Metastatic Pancreatic Carcinoma in the Ovary (tissue), 1 donor: ENCODE measurements around the genes YJEFN3, LPAR2 and ZNF100.

DNA sequence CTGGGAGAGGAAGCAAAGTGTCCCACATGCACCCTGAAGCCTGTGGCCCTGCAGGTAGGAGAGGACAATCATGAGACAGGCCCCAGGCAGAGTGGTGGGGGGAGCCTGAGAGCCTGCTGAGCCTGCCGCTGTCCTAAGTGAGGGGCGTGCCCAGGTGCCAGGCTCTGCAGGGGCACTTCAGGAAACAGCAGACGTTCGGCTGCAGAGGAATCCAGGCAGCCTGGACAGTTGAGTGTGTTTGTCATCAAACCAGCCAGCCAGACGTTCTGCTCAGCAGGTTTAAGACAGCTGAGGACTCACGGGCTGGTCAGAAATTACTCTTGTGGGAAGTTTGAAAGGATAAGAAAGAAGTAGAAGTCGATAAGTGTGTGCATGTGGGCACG lies 12.1 kb downstream of the TSSK6 start:
- PRO-cap, result no peak

DNA sequence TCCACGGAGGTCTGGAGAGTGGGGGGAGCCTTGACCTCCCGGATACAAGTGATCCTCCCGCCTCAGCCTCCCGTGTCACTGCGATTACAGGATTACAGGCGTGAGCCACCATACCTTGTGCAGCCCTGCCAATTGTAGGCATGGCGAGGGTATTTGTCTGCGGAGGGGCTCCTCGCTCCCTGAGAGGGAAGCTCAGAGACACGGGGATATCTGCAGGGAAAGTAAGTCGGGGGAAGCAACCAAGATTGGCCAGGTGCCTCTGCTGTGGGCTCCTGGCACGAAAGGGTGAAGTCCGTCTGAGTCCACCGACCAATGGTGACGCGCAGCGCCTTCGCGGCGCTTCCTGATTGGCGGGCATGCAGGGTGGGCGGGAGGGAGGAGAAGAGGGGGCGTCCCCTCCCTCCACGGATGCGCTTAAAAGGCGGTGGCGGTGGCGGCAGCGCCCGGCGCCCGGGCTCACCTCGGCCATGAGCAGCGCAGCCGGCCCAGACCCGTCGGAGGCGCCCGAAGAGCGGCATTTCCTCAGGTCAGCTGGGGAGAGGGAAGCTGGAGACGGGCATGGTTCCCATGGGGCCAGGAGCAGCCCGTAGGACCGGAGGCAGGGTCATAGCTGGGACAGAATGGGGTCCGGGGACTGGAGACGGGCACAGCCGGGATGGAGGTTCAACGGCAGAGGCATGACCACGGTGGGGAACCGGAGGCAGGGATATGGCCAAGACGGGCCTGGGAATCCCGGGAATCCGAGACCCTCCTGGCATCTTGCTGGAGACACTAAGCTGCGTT lies at the start of gene YJEFN3:
Gene YJEFN3 (plus strand): TSS at position 446 of the 783 bp plus-strand sequence.
- PRO-cap, result no peak

- PRO-cap, result no peak
Measured at GRCh38 chr19:19628041-19628799, at the start of gene LPAR2. TSS of gene LPAR2 (minus strand) at chr19:19628220.

GRCh38 chr19:19644987-19646042 lies 1.9 kb upstream of the GMIP start:
- PRO-cap, result no peak

DNA sequence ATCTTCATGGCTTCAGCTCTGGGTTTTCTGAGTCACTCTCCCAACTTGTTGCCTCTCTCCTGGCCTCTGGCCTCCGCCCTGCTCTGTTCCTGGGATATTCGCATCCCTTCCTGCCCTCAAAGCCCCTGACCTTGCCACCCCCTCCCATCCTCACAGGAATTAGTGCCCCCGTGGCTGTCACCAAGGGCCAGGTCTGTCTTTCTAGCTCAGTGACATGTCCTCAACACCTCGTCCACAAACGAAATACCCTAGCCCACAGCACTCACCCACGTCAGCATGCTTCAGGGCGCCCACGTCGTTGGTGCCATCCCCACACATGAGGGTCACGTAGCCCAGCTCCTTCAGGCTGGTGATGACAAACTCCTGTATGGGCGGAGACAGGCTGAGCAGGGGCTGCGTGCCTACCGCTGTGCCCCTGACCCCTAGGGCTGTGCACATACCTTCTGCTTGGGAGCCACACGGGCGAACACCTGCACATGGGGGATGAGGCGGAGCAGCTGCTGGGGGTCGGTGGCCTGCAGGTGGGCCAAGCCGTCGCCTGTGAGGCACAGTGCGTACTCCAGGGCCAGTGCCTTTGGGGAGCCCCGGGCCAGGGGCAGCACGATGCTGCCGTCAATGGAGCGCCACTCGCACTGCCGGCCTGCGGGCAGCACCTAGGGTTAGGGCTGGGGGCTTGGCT lies 6.0 kb upstream of the GMIP start:
- PRO-cap, result no peak

GRCh38 chr19:20152496-20152927 lies 14.5 kb upstream of the ZNF486 start:
- PRO-cap, result no peak

GRCh38 chr19:20260706-20261042 lies 93.7 kb downstream of the ZNF486 start:
- PRO-cap, result no peak

GRCh38 chr19:20612818-20613307 lies 47.3 kb upstream of the ZNF737 start:
- PRO-cap, result unidirectional peak, plus-strand start at chr19:20612917

DNA sequence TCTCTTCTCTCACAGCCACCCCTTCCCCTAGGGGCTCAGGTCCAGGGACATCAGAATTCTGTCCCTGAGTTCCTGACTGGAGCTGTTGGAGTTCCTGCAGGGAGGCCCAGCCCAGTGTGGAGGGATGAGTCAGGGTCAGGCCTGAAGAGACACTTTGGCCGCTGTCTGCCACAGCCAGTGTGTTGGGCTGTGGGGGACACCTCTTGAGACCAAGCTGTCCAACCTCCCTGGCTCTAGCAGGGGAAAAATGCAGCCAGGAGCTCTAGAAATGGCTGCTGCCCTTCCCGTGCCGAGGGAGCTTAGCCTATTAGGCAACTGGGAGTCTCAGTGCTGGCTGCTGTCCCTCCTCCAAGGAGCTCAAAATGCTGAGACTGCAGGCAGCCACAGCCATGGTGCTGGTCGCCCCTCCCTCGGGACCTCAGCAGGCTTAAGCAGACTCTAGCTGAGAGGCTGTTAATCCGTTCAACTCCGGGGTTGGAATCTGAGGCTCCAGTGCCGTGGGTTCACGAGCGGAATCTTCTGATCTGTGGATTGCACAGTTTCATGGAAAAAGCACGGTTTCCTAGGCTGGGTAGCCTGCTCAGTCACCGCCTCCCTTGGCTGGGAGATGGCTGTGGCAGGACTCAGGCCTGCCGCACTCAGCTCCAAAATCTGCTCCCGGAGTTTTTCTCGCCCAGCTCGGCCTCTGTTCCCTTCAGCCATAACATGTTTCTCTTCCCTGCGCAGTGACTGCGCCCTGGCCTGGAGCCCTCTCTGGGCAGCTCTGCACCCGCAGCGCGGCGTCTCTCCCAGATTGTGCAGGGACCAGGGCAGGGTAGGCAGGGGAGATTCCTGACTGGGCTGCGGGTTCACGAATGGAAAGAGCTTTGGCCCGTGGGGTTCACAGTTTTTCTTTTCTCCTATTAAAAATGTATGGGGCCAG lies 3.8 kb upstream of the ZNF626 start:
- PRO-cap, result no peak

- PRO-cap, result no peak
Measured at GRCh38 chr19:21510575-21510965, 5.2 kb downstream of the ZNF429 start.

- PRO-cap, result bidirectional peak, plus-strand start at chr19:21767724, minus-strand start at chr19:21767536
Measured at GRCh38 chr19:21766699-21767998, at the start of gene ZNF100. TSS of gene ZNF100 (minus strand) at chr19:21767579.

GRCh38 chr19:22596093-22596541 lies 38.0 kb upstream of the ZNF492 start:
- PRO-cap, result no peak

DNA sequence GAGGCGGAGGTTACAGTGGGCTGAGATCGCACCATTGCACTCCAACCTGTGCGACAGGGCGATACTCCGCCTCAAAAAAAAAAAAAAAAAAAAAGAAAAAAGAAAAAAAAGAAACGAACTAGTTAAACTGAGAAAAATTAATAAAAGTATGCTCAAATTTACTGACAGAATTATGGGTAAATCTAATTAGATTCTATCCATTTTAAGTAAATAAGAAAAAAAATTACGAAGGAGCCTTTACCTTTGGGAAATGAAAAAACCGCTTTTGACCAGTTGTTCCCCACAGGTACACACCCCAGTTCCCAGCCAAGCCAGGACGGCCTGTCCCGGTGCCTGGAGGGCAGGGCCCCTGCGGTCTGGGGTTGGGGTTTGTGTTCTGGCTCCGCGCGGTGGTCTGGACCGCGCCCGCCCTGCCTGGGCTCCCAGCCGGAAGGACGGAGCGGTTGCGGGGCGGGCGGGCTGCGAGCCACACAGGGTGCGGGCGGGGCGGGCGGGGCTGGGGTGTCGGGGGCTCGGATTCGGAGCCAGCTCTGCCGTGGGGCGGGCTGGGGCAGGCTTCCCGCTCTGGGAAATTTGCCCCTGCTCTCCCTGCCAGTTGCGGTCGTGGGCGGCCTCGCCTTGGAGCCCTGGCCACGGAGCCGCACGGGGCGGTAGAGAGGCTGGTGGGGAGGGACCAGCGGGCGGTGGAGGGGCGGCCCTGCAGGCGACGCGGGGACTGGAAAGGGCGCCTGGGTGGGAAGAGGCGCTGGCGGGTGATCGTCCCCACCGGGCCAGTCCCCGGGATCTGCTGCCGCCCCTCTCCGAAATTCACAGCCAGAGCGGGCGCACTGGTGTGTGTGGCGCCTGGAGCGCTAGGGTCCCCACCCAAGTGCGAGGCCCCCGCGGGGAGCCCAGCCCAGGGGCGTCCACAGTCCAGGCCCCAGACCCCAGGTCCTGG lies 11.2 kb upstream of the ZNF492 start:
- PRO-cap, result no peak

GRCh38 chr19:23471257-23471600 lies 76.0 kb upstream of the ZNF91 start:
- PRO-cap, result bidirectional peak, plus-strand start at chr19:23471395, minus-strand start at chr19:23471366

DNA sequence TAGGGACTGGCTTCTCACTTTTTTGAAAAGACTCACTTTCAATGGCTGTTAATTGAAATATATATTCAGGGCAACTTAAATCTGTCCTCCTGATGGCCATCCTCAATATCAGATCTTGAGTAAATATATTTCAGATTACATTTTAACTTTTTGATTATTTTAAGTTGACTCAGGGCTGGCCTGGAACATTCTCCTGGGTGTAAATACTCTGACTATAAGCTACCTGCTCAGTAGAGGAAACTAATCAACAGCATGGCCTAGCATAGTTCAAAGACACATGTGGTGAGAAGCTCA lies 5.5 kb upstream of the ZNF726 start:
- PRO-cap, result no peak

DNA sequence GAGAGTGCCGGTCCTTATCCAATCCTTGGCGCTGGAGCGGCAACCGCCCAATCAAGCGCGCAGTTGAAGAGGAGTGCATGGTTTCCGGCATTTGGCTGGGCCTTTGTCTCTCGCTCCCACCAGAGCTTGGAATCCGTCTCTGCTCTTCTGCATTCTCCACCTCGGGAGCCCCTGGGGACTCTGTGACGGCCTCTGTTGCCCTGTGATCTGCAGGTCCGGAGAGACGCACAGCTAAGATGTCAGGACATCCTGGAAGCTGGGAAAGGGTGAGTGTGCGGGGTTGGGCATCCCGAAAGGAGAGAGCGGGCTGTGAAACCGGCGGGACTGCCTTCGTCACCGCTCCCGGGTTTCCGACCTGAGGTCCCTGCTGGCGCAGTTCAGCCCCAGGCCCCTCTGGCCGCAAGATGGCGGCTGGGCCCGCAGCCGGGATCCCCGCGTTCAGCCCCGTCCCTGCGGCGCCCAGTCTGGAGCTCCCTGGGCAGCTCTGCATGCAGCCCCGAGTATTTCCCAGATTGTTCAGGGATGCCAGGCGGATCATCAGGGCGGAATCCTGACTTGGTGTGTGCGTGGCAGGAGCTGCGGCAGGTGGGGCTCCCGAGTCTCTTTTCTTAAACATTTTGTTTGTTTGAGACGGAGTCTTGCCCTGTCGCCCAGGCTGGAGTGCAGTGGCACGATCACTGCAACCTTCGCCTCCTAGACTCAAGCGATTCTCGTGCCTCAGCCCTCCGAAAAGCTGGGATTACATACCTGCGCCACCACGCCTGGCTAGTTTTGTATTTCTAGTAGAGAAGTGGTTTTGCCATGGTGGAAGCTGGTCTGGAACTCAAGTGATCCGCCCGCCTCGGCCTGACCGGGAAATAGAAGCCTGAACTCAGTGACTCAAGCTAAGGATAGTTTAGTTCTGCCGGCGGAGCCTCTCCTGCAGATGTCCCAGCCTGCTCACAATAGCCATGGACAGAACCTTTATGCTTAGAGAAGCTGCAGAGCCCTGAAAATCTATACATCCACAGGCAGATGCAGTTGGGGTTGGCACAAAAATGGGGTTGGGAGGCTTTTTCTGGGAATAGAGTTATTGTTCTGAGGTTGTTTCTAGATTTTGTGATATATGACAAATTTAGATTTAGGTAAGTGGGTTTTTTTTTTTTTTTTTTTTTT lies 53.3 kb upstream of the ZNF254 start:
- PRO-cap, result bidirectional peak, plus-strand start at position 152 of the sequence, minus-strand start outside the sequence

DNA sequence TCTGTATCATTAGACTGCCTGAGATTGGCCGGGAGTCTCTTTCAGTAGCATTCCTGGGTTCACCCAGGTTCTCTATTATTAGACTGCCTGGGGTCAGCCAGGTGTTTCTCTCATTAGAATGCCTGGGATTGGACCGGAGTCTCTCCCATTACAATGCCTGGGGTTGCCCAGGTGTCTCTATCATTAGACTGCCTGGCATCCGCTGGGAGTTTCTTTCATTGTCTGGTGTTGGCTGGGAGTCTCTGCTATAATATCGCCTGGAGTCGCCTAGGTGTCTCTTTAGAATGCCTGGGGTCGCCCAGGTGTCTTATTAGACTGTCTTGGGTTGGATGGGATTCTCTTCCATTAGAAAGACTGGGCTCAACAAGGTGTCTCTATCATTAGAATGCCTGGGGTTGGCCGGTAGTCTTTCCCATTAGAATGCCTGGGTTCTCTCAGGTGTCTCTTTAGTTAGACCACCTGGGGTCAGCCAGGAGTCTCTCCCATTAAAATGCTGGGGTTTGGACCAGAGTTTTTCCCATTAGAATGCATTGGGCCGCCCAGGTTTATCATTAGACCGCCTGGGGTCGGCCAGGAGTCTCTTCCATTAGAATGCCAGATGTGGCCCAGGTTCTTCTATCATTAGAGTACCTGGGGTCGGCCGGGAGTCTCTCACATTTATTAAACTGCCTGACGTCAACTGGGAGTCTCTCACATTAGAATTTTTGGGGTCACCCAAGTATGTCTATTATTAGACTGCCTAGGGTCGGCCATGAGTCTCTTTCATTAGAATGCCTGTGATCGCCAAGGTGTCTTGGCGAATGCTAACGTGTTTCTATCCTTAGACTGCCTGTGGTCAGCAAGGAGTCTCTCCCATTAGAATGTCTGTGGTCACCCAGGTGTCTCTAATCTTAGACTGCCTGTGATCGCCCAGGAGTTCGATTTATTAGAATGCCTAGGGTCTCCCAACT lies 1444.8 kb downstream of the UQCRFS1 start:
- PRO-cap, result no peak

DNA sequence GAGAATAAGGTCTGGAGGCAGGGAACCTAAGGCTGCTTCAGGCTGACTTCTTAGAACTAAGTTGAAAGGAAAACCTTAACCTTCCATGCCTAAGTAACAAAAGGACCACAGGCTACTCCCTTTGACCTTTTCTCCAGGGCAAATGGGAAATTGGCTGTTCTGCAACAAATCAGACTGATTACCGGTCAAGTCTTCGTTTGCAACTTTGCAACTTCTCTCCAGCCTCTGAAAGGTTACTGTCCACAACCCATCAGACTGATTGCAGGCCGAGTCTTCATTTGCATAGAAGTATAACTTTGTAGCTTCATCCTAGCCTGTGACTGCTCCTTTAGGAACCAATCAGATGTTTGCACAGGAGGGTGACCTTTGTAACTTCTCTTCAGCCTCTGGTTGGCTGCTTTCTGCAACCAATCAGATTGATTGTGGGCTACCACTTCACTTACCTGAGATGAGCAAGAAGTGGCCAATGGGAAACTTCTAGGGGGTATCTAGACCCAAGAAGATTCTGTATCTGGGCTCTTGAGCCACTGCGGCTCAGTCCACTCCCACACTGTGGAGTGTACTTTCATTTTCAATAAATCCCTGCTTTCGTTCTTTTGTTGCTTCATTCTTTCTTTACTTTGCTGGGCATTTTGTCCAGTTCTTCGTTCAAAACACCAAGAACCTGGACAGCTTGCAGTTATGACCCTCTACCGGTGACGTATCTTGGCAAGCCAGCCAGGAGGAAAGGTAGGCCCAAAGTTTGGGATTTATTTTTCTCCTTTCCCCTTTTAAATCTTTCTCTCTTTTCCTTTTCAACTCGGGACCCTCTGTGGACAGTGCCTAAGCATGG lies 768.0 kb downstream of the UQCRFS1 start:
- PRO-cap, result no peak

DNA sequence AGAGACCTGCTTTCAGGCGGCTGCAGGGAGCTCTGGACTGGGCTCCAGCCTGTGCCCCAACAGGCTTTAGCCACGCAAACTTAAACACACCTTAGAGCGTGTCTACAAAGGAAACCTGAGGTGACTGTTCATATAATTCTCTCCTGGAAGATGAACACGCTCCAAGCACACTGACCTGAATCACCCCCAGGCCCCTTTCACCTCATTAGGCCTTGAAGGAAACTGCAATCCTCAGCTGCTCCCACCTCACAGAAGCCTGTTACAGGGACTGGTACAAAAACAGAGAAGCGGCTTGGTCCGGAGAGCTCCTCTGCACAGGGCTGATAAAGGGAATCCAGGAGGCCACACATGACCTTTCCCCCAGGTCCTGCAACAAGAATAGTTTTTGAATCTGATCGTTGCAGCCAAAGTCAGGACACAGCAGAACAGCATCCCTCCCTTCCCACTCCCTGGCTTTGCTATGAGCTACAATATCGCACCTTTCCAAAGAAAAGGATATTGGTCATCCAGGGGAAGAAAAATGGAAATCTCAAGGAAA lies 666.8 kb downstream of the UQCRFS1 start:
- PRO-cap, result no peak

DNA sequence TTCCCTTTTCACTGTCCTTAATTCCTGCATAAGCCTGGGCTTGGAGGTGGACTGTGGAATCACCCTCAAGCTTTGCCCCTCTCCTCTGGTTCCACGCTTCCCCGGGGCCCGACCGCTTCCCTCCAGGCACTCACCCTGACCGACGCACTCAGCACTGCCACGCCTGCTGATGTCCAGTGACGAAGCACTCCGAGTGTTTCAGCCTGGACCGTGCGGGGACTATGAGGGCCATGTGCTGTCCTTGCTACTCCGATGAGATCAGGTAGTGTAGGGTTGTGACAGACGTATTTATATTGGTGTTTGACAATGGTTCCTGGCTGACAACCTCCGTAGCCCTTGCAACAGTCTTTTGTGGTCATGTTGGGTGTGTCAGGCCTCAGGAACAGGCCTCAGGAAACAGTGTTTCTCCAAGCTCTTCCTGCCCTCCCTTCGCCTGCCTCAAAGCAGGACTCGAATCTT lies 223.8 kb downstream of the UQCRFS1 start:
- PRO-cap, result no peak